Airway epithelial cell (primary cell): ENCODE data around the genes TLR10, TLR1 and SMIM14.

DNA sequence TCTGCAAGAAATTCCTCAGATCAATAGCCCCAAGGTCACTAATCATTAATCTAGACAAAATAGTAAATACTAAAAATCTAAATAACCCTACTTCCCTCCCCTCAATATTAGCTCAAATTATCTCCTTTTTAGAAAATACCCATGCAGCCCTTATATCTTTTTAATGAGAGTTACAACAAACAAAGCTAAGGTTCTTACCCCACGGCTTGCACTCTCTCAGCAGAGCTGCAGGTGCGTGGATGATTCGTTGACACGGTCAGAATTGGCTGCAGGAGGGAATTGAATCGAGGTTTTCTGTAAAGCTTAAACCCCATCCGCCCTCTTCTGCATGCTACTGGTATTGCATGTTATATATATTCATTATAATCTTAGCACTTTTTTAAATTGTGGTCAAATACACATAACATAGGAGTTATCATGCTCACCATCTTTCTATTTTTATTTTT, at the start of gene TLR10:
Gene TLR10, minus strand, starts transcription at position 268 of the 446 bp plus-strand sequence.
- RAMPAGE, long total RNA = no peak

DNA sequence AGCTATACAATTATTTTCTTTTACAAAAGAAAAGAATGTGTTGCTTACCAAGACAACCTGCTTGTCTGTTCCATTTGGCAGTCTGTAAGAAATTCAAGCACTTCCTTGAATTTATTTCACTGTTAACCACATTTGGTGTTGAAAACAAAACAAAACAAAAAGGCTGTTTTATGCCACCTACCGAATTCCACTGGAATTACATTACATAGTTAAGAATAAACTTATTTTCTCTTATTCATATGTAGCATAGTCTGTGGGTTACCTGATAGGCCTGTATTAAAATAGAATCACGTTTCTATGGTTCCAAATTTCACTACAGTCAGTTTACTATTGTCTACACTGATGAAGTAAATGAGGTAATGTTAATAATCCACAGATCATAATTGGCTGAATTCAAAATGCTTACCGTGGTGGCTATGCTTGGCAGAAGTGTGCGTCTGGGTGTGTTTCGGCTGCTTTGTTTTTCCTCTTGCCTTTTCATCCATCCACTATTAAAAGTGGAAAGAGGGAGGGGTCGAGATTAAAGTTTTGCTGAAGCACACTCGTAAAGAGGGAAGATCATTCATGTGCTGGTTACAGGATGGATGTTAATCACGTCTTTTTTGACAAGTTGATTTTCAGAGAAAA, at the start of gene TLR1:
Gene TLR1, minus strand, starts transcription at position 86 of the 627 bp plus-strand sequence.
- RAMPAGE, long total RNA = no peak

DNA sequence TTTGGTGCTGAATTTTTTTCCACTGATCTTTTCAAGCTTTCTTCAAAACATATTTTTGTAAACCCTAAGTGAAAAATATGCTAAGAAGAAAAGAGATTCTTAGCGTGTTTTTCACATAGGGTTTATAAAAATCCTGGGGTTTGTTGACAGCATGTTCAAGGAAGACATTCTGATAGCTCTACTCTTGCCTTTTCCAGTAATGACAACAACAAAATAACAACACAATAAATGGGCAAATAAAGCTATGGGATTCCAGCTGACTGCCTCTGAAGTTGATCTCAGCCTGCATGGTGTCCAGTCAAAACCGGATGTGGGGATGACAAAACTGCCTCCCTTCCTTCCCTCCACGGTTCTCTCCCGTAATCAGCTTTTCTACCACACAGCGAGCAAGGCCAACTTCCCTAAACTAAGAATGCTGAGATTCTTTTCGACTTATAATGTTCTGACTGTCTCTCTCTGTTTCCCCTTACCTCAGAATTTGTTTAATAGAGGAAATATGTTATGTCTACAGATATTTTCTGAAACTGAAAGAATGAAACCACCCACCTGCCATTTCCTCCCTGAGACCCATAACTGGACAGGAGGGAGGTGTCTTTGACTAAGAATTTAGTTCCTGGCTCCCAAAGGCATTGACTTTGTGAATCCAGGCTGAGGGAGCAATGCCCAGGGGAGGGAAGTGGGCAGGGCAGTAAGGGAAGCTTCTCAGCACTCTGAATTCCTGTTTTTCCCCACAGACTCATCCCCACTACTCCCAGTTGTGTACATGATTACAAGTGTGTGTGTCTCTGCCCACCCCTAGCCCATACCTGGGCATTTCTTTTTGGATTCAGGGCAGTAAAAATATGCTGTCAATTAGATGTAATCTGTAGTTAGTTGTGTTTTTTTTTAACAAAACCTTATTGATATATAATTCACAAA, 1.0 kb upstream of the TLR1 start:
- RAMPAGE, long total RNA = no peak

- RAMPAGE, long total RNA = no peak
These were observed 20.8 kb upstream of the TLR1 start for GRCh38 chr4:38825383-38825739.

DNA sequence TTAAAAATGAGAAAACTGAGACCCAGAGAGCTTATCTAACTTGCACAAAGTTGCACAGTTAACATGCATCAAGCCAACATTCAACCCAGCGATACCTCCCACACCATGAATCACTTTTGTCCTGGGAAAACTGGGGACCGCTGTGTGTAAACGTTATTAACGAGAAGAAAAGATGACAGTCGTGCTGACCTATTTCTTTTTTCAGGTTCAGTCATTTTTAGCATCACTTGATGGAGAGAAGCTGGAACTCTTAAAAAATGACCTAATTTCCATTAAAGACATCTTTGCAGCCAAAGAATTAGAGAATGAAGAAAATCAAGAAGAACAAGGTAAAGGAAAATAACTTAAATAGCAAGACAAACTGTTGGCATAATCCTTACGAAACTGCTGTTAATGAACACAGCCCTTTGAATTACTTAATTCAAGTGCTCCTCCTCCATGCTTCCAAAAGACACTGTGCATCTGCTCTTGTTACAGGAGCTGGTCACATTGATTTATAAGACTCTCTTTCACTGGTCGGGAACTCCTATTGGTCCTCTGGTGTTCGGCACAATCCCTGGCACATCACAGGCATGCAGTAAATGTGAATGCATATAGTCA, 55.1 kb downstream of the FAM114A1 start:
- RAMPAGE, long total RNA = no peak

- RAMPAGE, long total RNA = no peak
These were observed 81.9 kb downstream of the FAM114A1 start for GRCh38 chr4:38949524-38949935.

GRCh38 chr4:38950243-38950500, 82.0 kb downstream of the TMEM156 start:
- RAMPAGE, long total RNA = no peak

DNA sequence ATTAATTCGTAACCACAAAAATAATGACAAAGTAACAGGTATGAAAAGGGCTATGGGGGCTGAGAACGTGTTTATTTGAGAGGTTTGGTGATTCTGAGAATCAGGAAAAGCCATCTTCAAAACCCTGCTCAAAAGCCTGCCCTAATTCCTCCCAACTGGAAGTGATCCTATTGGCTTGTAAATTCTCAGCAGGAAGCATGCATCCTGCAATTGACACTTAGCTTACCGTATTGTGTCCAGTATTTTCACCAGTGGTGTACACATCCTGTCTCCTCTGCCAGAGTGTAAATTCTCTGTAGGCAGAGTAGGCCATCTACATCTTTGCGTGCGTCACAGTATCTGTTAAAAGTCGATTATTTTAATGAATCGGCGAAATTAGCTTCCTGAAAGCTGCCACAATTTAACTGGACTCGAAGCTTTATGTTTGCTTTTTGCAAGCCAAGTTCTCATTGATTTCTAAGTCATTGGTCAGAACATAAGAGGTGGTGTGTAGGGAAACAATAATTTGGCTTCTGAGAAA, 67.0 kb downstream of the TMEM156 start:
- RAMPAGE, long total RNA = no peak

GRCh38 chr4:39028407-39028668, 3.9 kb downstream of the TMEM156 start:
- RAMPAGE, long total RNA = no peak

- RAMPAGE, long total RNA = no peak
These were observed 34.6 kb downstream of the KLHL5 start for GRCh38 chr4:39096479-39097111.

DNA sequence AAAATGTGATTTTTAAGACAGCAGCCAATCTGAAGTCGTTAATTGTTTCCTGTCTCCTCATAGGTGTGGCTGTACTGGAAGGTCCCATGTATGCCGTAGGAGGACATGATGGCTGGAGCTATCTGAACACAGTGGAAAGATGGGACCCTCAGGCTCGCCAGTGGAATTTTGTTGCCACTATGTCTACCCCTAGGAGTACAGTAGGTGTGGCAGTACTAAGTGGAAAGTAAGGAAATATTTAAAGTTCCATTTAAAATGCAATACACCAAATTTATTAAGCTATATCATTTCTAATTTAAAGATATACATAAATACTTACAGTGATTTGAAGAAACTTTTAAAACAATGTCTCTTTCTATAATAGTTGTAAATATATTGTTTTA, 45.5 kb downstream of the KLHL5 start:
- RAMPAGE, long total RNA = no peak

DNA sequence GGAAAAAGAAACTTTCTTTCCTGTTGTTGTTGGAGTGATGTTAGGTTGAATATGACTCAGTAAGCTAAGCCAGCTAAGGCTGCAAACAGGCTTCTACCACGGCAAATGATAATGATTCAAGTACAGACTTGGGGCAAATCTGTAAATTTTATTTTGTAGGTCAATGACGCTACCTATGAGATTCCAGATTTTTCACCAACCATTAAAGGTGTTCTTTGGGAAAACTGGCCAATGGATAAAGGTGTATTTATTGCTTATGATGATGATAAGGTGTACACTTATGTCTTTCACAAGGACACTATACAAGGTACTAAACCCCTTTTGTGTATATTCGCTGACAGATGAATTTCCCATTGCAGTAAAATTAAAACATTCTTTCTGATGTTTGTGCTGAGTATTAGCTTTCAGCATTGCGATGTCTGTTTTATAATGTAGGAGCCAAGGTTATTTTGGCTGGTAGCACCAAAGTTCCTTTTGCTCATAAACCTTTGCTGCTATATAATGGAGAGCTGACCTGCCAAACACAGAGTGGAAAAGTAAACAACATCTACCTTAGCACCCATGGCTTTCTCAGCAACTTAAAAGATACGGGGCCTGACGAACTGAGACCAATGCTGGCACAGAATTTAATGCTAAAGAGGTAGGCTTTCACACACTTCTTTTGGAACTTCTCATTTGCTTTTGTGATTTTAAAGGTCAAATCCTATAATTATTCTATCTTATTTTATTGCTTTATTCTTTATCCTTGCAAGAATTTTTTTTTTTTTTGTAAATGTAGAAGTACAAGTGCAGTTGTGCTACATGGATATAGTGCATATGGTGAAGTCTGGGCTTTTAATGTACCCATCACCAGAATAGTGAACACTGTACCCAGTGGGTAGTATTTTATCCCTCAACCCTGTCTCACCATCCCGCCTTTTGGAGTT, 46.0 kb downstream of the WDR19 start:
- RAMPAGE, long total RNA = no peak

GRCh38 chr4:39340941-39341224, 25.3 kb downstream of the RFC1 start:
- RAMPAGE, long total RNA = no peak

GRCh38 chr4:39452452-39452880, 6.3 kb downstream of the RPL9 start:
- RAMPAGE, long total RNA = no peak

DNA sequence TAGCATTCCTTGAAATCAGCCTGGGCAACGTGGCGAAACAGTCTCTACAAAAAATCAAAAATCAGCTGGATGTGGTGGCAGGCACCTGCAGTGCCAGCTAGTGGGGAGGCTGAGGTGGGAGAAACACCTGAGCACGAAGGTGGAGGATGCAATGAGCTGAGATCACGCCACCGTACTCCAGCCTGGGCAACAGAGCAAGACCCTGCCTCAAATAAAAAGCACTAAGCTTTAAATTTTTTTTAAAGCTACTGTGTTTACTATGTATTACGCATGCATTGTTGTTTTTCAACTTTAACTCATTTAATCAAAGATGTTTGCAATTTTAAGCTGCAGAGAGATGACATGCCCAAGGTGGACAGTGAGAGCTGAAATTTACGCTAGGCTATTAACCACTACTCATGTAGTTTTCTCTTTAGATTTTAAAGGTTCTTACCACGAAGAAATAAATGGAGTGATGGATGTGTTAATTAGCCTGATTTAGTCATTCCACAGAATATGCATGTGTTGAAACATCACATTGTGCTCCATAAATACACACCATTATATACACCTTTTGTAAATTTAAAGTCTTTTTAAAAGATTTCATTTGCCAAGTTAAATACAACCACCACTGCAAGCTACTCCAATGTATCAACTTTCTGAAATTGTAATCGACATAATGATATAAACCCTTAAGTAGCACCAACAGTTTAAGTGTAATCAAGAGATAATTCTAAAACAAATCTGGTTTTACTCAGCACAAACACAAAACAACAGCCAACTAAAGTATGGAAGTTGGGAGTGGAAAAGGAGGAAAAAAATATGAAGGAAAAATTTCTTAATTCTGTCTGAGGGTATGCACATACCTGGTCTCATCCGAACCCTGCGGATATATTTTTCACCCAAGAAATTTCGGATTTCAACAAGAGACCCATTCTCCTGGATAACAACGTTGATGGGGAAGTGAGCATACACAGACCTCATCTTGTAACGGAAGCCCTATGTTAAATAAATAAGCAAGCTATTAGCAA, 2.9 kb downstream of the RPL9 start:
- RAMPAGE, long total RNA = no peak

- RAMPAGE, long total RNA = no peak
These were observed 26.4 kb downstream of the LIAS start for GRCh38 chr4:39485243-39485610.

DNA sequence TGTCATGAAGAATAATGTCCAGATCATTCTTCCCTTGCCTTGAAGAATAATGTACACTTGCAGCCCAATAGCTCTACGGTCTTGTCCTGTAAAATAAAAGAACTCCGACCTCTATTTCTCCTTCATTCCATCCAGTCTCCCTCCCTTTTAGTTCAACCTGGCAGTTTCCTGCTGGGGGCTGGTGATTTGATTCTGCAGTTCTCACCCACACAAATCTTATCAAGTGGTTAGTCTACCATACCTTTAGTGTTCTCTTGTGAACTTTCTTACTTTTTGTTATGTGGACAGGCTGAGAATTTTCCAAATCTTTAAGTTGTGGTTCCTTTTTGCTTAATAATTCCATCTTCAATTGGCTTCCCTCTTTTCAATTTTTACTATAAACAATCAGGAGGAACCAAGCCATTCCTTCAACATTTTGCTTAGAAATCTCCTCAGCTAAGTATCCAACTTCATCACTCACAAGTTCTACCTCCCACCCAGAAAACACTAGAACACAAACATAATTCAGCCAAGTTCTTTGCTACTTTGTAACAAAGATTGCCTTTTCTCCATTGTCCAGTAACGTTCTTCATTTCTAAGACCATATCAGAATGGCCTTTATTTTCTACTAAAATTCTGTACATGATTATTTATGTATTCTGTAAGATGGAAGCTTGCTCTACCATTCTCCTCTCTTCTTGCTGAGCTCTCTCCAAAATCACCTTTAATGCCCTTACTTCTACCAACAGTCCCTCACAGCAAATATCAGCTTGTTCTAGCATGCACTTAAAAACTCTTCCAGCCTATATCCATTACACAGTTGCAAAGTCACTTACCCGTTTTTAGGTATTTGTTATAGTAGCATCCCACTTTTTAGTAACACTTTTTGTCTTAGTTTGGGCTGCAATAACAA, 52.5 kb downstream of the SMIM14 start:
- RAMPAGE, long total RNA = no peak

DNA sequence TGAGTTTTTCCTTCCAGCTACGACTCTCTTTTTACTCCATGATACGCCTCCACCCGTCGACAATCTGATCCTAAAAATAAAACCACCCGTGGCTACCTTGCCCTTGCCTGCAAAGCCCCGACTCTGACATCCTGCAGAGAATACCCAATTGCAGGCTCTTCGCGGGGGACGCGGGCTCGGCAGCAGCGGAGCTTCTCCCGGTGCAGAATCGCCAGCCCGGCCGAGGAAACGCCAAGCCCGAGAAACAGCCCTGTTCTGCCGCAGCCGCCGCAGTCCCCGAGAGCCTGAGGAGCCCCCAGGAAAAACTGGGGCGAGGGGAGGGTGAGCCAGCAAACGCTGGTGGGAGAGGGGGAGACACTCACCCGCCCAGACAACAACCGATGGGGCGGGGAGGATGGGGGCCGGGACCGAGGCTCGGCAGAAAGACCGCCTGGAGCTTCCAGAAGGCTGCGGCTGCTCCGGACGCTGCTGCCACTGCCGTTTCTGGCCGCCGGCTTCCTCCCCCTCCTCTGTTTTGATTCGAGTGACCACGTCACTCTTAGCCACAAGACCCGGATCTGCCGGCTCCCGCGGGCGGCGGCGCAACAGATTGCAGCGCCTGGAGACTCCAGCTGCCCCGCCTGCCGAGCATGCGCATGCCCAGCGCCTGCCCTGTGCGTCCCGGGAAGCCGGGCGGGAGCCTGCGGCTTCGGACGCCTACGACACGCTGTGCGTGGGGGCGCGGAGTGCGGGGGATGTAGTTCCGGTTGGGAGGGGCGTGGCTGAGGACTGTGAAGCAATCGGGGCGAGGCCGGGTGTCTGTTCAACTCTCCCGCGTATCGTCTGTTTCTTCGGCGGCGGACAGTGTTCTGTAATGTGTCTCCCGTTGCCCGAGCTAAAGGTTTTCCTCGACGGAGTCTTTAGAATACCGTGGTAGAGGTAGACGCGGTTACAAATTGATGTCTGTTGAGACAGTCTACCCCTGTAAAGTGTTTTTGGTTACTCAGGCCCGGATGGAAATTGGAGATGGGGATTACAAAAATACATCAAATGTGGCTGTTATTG, at the start of gene SMIM14:
Gene SMIM14, minus strand, starts transcription at position 489 of the 1,044 bp plus-strand sequence.
- RAMPAGE, long total RNA = start-site peak on the minus strand centred at position 494 of the sequence, 30 bp wide, 266 and 80 reads in 2 replicates

- RAMPAGE, long total RNA = no peak
These were observed 571 bp downstream of the UBE2K start for GRCh38 chr4:39698469-39698945.

- RAMPAGE, long total RNA = no peak
These were observed 4.5 kb upstream of the RHOH start for GRCh38 chr4:40192423-40192620.